Measurements from ENCODE around the gene ZRANB3.

DNA sequence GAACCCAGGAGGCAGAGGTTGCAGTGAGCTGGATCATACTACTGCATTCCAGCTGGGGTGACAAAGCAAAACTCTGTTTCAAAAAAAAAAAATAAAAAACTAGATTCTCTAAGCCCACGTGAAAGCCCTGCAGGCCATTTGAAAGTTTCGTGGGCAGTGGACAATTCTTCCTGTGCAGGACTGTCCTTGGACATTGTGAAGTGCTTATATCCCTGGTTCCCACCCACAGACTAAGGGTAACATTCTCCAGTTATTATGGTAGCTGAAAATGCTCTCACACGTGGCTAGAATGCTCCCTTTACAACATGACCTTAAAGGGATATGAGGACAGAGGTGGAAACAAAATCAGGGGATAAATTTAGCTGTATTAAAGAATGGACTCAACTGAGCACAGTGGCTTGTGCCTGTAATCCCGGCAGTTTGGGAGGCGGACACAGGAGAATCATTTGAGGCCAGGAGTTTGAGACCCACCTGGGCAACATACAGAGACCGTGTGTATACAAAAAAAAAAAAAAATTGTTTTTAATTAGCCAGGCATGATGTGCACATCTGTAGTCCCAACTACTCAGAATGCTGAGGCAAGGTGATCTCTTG, 167.7 kb downstream of the MGAT5 start:
- PRO-cap, 2 experiments: no peak in any of the 2 experiments

DNA sequence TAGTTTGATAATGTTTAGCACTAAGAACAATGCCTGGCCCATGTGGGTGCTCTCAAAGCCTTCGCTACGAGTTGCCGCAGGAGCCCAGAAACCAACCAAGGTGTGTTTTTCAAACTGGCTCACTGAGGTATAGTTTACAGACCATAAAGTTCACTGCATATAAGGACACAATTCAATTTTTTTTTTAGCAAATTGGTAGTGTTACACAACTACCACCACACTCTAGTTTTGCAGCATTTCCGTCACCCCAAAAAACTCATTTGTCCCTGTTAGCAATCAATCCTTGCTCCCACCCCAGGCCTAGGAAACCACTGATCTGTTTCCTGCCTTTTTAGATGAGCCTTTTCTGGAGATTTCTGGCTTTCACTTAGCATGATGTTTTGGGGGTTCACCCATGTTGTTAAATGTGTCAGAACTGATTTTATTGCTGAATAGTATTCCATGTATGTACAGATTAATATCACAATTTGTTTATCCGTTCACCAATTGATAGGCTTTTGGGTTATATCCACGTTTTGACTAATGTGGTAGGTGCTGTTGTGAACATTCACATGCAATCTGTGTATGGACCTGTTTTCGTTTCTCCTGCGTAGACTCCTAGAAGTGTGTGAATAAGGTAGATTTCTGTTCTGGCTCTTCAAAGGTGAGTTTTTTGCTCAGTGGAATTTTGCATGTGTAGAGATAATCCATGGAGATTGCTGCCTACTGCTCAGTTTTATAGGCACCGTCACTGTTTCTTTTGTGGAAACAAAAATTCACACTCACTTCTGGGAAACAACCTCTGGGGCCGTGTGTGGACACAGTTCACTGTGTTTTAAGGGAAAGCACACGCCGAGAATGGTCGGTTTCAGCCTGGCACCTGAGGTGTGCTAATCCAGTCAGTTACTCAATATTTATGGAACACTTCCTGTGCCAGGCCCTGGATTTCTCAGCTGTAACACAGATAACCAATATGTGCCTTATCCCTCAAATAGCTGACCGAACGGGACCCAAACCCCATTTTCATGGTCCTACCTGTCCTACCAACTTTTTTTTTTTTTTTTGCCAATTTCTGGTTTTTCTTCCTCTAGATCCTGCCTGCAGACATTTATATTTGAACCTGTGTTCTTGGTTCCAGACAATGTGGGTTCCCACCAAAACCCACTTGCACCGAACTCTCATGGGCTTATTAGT, 179.3 kb downstream of the MGAT5 start:
- PRO-cap, 2 experiments: peak in 1 of 2 experiments; most common minus-strand start position 732 of the sequence (in 1)

DNA sequence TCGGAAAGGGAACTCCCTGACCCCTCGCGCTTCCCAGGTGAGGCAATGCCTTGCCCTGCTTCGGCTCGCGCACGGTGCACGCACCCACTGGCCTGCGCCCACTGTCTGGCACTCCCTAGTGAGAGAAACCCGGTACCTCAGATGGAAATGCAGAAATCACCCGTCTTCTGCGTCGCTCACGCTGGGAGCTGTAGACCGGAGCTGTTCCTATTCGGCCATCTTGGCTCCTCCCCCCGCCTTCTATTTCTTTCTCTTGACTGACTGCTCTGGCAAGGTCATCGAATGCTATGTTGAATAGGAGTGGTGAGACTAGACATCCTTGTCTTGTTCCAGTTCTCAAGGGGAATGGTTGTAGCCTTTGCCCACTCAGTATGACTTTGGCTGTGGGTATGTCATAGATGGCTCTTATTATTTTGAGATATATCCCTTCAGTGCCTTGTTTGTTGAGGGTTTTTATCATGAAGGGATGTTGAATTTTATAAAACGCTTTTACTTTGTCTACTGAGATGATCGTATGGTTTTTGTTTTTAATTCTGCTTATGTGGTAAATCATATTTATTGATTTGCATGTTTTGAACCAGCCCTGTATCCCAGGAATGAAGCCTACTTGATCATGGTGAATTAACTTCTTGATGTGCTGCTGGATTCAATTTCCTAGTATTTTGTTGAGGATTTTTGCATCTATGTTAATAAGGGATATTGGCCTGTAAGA, 62.3 kb downstream of the TMEM163 start:
- PRO-cap, 2 experiments: no peak in any of the 2 experiments

DNA sequence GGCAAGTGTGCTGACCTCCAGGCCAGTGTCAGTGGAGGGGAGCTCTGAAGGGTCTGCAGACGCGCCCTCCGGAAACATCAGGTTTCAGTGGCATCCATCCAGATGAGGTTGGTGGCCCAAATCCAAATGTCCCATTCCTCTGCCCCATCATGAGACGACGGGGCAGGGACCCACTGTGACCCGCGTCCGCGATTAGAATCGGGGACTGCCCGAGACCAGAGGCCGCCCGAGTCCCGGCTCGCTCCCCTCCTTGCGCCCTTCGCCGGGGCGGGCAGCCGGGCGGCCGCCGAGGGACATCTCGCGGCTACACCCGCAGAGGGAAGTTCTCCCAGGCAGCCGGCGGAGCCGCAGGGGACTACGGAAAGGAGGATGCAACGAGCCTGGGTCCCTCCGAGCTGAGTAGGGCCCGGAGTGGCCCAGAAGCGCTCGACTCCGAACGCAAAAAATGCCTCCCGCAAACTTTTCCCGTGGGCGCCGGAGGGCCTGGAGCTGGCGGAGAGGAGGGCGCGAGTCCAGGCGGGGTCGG, 763 bp downstream of the TMEM163 start:
- PRO-cap, 2 experiments: no peak in any of the 2 experiments

DNA sequence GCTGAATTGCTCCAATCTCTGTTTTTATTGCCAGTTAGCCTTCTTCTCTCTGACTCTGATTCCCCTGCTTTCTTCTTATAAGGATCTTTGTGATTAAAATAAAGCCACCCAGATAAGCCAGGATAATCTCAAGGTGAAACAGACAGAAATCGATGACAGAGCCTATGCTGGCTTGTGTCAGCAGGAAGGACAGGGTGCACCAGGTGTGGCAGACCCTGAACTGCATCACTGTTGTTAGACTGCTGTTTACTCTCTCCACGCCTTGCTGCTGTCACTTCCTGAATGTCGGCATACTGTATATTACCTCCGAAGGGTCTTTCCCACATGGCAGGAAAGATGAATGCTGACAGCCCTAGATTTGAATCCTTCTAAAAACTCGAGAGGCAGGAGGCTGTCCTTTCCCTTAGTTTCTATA, 18.8 kb upstream of the TMEM163 start:
- PRO-cap, 2 experiments: no peak in any of the 2 experiments

DNA sequence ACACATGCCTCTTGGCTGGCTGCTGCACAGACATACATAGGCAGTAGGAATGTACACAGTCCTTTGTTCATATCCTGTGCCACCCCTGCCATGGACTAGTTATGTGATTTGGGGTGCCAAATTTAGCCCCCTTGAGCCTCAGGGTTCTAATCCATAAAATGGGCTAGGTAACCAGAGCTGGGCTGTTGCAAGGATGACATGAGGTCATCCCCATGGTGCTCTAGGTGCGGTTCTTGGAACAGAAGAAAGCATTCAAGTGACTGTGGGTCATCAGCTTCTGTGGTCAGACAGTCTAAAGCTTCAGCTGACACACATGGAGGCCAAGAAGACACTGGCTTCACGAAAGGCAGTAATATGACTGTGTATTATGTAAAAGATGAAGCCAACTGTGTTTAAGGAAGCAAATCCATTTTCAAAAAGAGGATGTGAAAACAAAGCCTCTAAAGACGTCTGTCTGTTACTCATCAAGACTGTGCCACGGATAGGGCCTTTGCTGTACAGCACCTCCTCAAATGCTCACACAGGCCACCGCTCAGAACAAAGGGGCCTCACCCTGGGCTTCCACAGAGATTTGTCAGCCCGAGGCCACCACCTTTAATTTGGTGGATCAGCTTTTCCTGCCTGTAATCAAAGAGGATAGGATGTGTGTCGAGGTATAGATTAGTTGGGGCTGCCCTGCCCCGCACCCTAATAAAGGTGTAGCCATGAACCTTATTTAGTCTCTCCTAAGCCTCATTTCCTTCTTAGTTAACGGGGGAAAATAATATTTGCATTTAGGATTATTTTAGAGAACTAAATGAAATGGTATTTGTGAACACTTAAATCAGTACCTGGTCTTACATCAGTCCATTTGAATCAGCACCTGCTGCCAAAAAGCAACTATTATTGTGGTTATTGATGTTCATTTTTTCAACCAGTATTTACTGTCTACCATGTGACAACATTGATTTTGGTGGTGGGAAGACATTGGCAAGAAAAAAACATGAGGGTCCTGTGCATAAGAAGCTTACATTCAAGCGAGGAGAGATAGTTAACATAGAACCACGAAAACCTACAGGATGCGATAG, 21.2 kb upstream of the TMEM163 start:
- PRO-cap, 2 experiments: peak in 1 of 2 experiments; most common plus-strand start position 566 of the sequence (in 1)

DNA sequence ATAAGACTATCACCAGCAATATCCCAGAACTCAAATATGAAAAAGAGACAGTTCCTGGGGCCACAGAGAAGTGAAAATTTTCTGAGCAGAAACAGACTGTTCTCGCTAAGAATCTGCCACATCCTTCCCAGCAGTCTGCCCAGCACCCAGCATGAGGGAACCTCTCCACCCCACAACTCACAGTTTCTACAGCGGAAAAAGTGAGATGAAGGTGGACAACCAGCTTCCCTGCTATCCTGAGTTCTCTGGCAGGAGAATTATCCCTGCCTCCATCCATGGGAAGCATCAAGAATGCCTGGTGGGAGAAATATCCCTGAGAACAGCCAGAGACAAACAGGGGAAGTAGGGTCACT, 26.8 kb upstream of the TMEM163 start:
- PRO-cap, 2 experiments: no peak in any of the 2 experiments

DNA sequence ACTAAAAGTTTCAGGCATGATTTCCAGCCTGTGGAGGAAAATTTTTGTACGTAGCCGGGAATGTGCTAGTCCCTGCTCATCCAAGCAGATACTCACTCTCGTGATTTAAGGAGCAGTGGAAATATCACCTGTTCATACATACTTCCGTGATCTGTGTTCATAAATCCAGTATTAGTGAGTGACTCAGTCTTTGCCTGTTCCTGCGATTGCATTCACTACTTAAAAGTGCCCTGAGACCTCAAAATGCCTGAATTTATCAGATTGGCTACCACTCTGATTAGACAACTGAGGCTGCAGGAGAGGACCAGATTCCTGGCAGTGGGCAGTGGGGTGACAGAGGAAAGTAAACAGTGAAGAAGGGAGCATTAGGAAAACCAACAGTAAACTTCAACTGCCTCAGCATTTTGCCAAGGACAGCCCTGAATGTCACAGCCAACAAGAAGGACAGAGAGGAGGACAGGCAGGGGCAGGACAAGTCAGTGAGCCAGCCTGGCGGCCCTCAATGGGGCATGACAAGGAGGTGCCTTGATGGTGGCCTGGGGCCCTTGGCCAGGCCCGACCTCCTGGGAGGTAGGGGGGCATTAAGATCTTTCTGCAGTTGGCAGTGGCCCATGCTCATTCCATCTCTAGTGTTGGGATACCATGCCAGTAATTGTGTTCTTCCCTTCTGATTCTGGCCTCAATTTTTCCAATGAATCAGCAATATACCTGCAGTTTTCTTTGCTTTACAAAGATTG, 24.2 kb downstream of the ACMSD start:
- PRO-cap, 2 experiments: no peak in any of the 2 experiments

DNA sequence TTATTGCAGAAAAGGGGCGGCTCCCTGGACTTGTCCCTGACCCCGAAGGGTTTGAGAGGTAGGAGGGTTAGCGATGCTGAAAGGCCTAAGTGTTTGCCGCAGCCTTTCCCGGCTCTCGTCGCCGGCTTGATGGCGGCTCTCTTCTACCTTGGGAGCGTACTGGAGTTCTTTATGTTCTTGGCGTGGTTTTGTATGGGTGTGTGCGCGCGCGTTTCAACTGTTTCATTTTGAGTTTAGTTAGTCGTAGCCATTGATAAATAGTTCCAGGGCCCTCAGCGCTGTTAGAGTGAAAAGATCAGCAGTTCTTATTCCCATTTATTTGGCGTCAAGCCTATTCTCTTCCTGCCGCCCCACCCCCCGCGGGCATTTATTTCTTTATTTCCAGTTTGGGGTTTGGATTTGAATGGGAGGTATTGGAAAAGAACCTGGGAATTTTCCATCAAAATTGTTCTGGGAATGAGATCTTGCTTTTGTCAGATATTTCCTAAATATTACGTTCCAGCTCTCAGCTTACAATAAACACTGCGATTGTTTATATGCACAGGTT, 759 bp downstream of the CCNT2 start:
- PRO-cap, 2 experiments: peak in 1 of 2 experiments; most common minus-strand start position 145 of the sequence (in 1)

DNA sequence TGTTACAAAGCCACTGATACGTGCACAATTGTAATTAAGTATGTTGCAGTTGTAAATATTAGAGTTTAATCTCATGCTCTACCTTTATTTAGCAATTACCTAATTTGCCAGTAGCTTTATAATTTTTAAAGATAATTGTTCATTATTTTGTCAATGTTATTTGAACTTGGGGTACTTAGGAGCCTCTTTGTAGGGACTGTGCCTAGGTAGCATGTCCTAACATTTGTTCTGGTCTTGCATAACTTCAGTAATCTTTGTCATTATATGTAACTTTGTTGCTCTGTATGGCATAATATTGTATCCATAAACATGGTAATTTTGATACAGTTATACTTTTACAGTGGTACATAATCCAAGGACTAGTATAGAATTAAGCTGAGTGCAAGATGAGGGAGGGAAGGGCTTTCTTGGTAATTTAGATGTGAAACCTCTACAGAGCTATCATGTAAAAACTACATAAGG, 37.6 kb downstream of the CCNT2 start:
- PRO-cap, 2 experiments: no peak in any of the 2 experiments

- PRO-cap, 2 experiments: no peak in any of the 2 experiments
Measured at GRCh38 chr2:134957543-134958745, 39.3 kb downstream of the CCNT2 start.

- PRO-cap, 2 experiments: peak in 2 of 2 experiments; most common minus-strand start chr2:135530549 (in 1)
Measured at GRCh38 chr2:135530367-135531337, at the start of gene ZRANB3. TSS of gene ZRANB3 (minus strand) at chr2:135531218.

DNA sequence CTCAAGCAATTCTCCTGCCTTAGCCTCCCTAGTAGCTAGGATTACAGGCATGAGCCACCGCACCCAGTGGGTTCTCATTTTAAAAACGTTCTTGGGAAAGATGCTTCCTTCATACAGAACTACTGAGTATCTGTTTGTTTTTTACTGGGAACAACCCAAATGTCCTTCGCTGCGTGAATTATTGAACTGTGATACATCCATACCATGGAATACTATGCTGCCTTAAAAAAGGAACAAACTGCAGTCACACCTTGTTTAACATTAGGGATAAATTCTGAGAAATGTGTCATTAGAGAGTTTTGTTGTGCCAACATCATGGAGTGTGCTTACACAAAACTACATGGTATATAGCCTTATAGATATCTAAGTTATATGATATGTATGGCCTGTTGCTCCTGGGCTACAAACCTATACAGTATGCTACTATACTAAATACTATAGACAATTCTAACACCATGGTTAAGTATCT, 6.5 kb downstream of the R3HDM1 start:
- PRO-cap, 2 experiments: no peak in any of the 2 experiments

DNA sequence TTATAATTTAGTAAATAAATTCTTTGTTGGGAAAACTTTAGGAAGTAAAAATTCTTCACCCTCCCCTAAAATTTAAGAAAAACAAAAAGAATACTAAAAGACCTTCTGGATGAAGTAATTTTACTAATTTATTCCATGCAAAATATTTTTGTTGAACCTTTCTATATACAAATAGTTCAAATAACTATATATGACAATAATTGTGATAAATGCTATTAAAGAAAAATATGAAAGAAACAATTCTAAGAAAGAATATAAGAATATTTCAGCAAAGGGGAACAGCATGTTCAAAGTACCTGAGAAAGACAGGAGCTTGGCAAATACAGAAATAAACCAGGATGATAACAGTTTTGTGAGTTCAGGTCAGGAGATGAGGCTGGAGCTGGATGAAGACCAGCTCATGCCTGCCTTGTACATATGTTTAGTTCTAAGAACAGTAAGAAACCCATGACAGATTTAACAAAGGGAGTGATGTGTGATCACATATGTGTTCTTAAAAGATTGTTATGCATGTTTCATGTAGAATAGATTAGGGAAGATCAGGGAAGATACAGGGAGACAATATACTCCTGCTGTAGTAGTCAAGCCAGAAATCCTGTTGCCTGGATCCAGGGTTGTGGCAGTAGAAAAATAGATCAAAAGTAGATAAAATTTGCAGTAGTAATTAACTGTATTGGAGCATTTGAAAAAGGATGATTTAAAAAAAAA, 98.2 kb downstream of the R3HDM1 start:
- PRO-cap, 2 experiments: no peak in any of the 2 experiments

DNA sequence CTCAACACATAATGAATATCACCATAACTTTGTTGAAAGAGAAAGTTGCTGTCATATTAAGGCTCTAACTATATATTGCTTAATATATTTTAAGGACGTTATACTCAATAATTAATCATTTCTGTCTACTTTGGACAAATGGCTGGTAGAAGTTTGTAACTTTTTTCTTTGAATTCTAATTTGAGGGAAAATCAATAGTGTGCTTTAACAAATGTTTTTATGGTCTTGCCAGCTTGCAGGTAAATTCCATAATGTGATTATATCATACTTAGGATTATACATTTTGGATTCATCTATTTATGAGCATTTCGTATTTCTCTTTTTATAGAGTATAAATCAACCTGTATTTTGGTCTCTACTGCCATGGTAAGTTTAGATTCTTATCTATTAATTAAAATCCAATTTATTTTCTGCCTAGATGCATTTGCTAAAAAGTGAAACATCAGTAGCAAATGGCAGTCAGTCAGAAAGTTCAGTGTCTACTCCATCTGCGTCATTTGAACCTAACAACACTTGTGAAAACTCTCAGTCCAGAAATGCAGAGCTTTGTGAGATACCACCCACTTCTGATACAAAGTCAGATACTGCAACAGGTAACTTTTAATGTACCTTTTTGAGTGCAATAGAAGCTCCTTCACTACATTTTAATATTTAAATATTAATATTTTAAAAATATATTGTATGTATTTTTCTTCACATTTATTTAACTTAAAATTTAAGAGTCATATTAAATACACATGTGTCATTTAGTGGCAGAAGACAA, 13.6 kb downstream of the UBXN4 start:
- PRO-cap, 2 experiments: no peak in any of the 2 experiments

GRCh38 chr2:135906940-135907420, 30.7 kb upstream of the MCM6 start:
- PRO-cap, 2 experiments: no peak in any of the 2 experiments

GRCh38 chr2:135948473-135949254, 36.8 kb downstream of the DARS1 start:
- PRO-cap, 2 experiments: no peak in any of the 2 experiments

GRCh38 chr2:136052324-136052771, 65.6 kb downstream of the CXCR4 start:
- PRO-cap, 2 experiments: no peak in any of the 2 experiments

GRCh38 chr2:136113088-136113999, 4.6 kb downstream of the CXCR4 start:
- PRO-cap, 2 experiments: no peak in any of the 2 experiments

GRCh38 chr2:136116034-136116914, 1.7 kb downstream of the CXCR4 start:
- PRO-cap, 2 experiments: peak in 1 of 2 experiments; most common plus-strand start chr2:136116581 (in 1)